GM23338 (cell line): ENCODE measurements around a stretch of chr18.

- PRO-cap = unidirectional peak, plus-strand start at chr18:35592577
- RAMPAGE, long total RNA = no peak
These were observed 11.1 kb downstream of the GALNT1 start for GRCh38 chr18:35592202-35593431.

DNA sequence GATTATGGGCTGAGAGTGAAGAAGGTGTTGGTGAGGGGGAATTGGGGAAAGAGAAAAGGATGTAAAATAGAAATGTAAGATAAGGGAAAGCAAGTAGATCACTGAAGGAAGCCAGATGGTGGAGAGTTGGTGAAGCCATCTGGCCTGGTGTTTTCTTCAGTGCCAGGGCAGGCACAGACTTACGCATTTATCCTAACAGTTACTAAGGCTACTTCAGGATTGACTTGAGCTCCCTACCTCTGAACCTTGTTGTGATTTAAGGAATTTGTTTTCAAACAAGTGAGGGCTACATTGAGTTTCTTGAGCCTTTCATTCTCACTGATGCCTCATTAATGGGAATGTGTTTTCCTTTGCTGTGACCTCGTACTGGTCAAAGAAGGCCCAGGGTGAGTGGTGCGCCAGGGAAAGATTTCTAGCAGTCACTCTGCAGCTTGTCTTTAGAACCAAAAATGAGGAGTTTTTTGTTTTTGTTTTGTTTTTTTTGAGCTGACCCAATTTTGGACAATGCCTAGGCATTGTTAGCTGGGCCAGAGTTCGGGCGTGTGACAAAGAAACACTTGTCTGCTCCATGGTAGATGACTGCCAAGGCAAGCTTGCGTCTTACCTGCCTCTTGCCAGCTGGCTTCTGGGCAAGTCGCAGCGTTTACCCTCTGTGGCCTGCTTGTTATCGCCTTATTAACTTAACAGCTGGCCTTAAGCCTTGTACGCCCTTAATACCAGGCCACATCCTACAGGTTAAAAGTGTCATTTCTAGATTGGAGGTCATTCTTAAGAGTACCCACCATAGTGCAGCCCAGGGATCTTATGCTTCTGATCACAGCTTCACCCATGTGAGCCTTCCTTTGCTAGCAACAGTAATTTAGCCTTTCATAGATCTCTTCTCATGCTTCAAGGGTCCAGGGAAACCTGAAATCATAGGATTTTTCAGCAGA, 114.2 kb downstream of the GALNT1 start:
- PRO-cap = no peak
- RAMPAGE, long total RNA = no peak

DNA sequence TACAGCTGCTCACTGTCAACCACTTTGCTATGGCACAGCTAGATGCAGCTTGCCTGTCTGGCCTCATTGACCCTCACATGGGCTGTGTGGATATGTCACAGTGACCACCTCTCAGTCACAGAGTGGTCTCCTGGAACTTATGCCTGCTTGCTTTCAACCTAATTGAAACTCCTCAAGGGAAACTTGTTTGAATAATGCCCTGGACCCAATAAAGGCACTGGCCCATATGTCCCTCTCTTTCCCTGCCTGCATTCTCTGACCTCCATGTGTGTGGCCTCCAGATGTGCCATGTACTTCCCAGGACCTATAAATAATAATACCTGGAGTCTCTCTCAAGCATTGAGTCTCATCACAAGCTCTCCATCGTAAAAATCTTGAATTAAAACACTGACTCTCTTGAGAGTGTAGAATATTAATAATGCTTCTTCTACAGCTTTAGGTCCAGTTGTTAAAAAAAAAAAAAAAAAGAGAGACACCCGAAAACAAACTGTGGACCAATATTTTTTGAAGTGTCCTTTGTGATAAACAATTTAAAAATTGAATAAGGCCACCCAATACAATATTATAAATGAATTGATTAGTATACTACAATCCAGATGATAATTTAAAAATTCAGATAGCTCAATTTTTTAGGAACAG, 21.3 kb downstream of the SLC39A6 start:
- PRO-cap = no peak
- RAMPAGE, long total RNA = no peak

DNA sequence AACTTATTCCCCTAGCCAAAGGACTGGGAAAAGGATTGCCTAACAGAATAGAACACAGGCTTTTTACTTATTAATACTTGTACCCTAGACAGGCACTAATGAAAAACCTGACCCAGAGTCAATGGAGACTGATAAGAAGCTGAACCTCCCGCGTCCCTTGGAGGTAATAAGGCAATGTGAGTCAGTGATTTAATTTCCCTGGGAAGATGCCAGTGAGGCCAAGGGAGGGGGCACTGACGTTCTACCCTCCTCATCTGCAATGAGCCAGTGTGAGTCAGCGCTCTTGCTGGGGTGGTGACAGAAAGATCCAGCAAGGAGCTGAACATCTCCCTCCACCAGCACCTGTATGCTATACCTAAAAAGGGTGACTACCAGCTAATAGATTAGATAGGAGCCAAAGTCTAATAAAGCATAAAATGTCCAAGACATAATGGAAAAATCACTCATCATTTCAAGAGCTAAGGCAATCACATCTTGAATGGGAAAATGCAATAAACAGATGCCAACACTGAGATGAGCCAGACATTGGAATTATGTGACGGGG, 117.0 kb downstream of the TPGS2 start:
- PRO-cap = no peak
- RAMPAGE, long total RNA = no peak

DNA sequence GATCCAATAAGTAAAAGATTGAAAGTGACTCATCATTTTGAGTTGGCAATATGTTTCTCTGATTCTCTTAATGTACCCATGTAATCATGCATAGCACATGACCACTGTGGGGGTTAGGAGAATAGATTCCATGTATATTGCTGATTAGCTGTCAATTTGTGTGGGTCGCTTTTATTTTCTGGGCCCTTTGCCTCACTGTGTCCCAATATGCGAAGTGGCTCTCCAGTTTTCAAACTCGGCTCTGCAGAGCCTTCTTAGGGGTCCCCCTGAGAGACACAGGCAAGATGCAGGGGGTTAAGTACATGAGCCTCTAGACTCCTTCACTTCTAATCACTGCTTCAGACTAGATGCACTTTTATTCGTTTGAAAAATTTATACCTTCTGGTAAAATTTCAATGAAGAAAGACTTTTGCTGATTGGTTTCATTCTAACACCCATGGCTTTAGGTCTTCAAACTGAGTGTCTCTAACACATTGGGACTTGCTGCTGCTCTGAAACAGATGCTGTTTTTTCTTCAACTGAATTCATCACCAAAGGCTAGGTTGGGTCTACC, 273.0 kb upstream of the CELF4 start:
- PRO-cap = no peak
- RAMPAGE, long total RNA = no peak

DNA sequence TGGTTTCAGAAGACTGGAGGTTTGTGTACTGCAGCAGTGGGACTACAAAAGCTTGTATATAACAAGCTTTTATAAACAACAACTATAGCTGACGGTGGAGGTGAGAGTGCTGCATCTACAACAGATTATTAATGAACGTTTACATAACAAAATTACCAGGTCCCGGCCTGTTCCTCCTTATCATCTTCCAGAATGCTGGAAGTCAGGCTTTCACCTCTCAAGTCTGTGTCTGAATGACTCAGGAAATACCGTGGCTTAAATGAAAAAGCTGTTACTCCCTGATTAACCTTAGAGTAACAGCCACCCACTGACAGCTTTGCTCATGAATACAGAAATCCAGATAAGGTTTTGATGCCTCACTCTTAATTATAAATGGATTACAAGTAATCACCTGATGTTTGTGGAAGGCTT, 885.2 kb upstream of the CELF4 start:
- PRO-cap = no peak
- RAMPAGE, long total RNA = no peak

- PRO-cap = no peak
- RAMPAGE, long total RNA = no peak
These were observed 1152.9 kb upstream of the CELF4 start for GRCh38 chr18:38718569-38718861.

GRCh38 chr18:38725522-38725721, 1159.8 kb upstream of the CELF4 start:
- PRO-cap = unidirectional peak, plus-strand start at chr18:38725628
- RAMPAGE, long total RNA = no peak

DNA sequence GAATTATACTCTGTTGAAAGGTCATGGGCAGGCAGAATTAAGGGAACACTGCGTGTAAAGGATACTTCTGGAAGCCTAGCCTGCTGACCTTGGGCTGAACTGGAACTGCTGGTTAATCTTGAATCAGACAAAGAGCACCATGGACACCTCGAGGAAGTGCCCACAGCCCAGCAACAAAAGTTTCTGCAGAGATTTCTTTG, 2134.4 kb upstream of the PIK3C3 start:
- PRO-cap = no peak
- RAMPAGE, long total RNA = no peak

DNA sequence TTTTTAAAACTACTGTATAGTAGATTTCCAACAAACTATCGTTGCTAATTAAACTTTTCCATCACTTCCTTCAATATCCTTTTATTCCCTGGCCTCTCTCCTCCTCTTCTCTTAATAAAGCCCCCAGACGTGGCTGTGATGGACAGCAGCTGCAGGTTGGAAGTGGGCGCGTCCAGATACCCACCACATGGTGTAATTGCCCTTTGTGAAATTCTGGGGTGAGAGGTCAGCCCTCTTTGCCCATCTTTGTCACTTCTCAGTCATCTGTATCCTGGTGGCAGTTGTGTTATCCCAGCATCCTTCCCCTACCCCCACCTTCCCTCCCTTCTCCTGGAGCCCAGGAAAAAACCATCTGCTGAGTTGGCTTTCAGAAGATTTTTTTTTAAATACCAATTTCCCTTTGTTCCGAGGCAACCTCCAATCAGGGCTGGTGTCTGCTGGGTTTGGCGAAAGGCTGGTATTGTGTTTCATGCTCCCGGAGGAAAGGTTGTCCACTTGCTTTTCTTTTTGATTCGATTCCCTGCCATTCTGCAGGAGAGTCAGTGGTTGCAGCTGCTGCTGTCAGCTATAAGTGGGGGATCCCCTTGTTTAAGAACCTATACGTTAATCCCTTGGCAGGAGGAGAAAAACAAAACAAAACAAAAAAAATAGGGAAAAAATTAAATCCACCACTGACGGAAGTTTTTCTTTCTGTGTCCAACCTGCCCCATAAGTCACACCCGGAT, 35.2 kb downstream of the SETBP1 start:
- PRO-cap = no peak
- RAMPAGE, long total RNA = no peak

DNA sequence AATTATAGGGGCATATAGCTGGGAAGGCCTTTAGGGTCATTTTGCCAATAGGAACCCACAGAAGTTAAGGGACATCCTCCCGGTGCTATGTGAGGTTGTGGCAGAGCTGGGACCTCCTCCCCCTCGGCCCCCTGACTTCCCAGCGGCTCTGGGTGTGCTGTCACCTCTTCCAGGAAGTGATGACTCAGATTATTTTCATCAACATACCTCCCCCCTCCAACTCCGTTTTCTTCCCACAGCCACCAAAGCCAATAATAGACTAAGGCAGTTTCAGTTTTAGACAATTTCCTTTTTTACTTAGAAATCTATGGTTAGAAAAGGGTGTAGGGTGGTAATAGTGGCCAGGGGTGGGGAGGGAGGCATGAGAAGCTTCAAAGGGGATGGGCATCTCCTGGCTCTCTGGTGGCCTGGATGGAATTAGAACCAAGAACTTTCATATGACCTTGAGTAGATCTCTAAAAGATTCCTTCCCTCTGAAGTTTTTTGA, 45.0 kb downstream of the SETBP1 start:
- PRO-cap = no peak
- RAMPAGE, long total RNA = no peak

GRCh38 chr18:44839164-44839976, 158.7 kb downstream of the SETBP1 start:
- PRO-cap = no peak
- RAMPAGE, long total RNA = no peak

- PRO-cap = no peak
- RAMPAGE, long total RNA = no peak
These were observed 425.8 kb downstream of the SETBP1 start for GRCh38 chr18:45106596-45106864.

DNA sequence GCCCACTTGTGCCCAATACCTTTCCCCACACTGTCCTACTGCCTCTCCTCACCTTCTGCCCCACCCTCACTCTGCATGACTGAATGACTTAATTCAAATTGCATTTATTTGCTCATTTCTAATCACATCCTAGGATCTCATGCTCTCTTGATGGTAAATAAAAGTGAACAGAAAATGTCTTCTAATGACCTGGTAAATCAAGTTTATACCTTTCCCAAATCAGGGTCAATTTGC, 22.9 kb upstream of the SIGLEC15 start:
- PRO-cap = no peak
- RAMPAGE, long total RNA = no peak

- PRO-cap = bidirectional peak, plus-strand start at chr18:46153336, minus-strand start at chr18:46153067; unidirectional peak, plus-strand start at chr18:46153401
- RAMPAGE, long total RNA = no peak
These were observed 20.5 kb upstream of the C18orf25 start for GRCh38 chr18:46153184-46153814.

- PRO-cap = no peak
- RAMPAGE, long total RNA = no peak
These were observed 15.4 kb upstream of the C18orf25 start for GRCh38 chr18:46158414-46158842.

DNA sequence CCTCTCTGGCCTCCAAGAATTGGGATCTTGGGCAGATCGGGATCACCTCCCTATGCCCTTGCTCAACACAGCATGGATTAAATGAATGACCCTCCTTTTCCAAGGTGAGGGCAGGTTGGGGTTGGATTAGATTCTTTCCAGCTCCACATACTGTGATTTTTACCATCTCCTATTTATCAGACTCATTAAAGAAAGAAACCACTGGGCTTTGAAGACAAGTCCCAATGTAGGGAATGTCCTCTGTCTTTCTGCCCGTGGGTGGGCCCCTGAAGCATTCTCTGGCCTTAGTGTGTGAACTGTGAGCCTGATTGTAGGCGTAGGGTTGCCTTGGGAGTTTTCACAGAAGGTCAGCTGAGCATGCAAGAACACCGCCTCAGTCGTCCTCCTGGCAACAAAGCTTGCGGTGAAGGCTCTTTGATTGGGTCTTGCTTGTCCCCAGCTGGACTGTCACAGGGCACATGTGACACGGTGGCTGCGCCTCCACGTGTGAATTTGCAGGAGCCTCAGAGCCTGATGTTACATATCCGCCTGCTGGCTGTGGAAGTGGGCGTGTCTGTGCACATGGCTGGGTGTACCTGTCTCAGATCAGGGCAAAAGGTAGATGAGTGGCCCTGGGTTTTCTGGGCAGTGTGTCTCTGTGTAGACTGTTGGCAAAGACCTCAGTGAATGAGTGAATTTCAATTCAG, 1.0 kb upstream of the RNF165 start:
- PRO-cap = no peak
- RAMPAGE, long total RNA = no peak

DNA sequence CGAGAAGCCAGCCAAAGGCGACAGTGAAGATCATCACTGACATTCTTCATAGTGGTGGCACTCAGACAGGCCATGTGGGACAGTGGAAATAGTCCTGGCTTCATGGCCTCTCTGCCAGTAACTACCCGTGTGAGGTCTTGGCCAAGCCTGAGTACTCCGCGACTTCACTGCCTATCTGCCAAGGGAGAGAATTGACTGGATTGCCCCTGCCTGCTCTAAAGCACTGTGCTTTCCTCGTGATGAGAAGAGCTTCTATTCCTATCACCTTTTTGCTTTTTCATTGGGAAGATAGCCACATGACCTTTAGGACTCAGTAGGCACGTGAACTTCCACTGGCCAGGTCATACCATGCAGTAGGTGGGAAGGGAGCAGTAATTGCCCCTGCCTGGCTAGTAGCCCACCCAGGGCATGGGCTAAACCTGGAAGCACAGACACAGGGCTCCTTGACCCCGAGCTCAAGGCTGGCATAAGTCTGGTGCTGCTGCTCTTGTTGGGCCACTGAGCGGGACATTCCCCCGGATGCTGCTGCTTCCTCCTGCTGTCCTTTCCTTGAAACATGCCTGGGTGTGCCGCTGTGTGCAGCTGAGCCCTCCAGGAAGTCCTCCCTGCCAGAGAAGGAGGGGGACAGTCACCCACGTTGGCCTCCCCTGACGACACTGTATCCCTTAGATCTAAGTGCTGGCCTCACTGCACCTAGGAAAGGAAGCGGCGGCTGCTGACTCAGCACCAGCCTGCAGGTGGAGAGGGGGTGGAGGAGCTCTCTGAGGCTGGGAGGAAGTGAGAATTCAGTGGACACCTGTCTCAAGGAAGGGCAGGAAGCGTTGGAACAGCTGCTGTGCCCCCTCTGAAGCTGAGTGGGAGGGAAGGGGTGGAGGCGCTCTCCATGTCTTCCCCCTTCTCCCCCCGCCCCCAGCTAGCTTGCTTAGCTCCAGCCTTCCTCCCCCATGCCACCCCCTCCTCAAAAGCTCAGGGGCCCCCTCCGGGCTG, 9.9 kb downstream of the RNF165 start:
- PRO-cap = bidirectional peak, plus-strand start at position 788 of the sequence, minus-strand start at position 658 of the sequence
- RAMPAGE, long total RNA = no peak

GRCh38 chr18:46466104-46466779, 132.4 kb downstream of the RNF165 start:
- PRO-cap = no peak
- RAMPAGE, long total RNA = no peak

DNA sequence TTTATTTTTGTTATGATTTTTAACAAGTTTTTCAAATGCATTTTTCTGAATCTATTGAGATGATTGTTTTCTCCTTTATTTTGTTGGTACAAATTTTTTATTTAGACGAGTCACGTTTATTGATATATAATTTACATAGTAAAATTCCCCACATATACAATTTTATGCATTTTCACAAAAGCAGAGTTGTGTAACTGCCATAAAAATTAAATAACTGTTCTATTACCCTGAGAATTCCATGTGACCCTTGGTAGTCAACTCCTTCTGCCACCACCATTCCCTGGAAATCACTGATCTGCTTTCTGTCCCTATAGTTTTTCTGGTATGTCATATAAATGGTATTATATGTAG, 26.2 kb upstream of the ST8SIA5 start:
- PRO-cap = no peak
- RAMPAGE, long total RNA = no peak